Vermiform appendix (tissue), 1 donor: Measurements from ENCODE around the genes CPHXL2 and DUXB.

DNA sequence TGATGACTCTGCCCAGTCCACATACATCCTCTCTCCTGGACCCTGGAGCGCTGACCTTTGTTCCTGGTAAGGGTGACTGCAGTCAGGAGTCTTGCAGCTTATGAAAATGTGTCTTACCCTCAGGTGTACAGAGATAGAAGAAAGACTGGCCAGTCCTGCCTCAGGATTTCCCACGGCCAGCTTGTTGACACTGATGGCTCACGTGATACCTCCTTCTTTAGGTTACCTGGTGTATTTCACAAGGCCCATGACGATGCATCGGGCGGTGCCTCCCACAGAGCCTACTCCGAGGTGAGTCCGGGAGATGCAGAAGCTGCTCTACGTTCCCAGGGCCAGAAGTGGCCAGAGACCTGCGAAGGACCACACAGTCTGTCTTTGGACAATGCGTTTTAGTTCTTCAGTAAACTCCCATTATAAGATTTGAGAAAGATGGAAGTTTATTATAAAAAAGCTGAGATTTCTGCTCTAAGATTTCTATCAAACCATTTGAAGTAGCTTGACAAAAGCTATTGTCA lies 69.0 kb upstream of the FA2H start:
- PRO-cap = no peak

- PRO-cap = no peak
Measured at GRCh38 chr16:74906731-74907300, 78.1 kb downstream of the WDR59 start.

GRCh38 chr16:75054026-75054641 lies 55.3 kb downstream of the ZNRF1 start:
- PRO-cap = no peak

DNA sequence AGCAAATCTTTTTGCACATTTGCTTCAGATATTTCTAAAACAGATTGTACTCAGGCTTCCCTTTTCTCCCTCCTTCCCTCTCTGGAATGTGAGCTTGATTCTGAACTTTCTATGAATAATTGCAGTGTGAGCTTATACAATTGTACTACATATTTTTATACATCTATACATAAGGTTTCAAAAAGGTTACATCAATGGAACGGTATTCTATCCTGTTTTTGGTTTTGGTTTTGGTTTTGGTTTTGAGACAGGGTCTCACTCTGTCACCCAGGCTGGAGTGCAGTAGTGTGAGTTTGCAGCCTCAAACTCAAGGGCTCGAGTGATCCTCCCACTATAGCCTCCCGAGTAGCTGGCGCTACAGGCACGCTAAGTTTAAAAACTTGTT lies 970 bp downstream of the CTRB1 start:
- PRO-cap = no peak

GRCh38 chr16:75477654-75478352 lies 13.3 kb upstream of the TMEM170A start:
- PRO-cap = no peak

DNA sequence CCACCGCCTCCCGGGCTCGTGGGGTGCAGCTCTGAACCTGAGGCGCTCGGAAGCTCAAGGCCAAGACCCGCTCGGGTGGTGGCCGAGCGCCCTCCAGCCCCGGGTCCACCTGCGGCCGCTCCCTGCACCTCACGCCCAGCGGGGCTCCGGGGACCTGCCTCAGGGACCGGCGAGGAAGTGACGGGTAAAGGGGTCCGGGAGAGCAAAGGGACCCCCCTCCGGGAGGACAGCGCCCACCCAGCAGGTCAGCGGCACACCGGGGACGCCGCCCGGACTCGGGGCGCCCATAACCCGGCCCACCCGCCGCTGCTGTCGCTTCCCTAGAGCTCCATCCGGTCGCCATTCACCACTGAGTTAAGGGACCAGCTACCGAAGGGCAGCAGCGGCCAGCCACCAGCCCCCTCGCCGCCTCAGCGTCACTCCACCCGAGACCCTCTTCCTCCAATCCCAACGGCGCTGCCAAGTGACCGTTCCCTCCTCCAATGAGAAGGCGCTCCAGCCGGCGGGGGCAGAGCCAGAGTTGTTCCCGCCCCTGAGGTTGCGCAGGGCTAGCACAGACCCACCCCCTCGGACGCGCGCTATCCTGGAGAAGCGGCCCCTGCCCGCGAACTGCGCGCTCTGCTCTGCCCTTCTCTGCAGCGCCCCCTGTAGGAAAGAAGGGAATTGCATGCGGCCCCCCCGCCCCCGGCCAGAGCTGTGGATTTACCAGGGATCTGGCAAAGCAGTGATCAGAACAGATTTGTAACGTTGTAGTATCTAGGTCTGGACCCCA lies 18.8 kb downstream of the CHST5 start:
- PRO-cap = bidirectional peak, plus-strand start at position 579 of the sequence, minus-strand start at position 356 of the sequence

DNA sequence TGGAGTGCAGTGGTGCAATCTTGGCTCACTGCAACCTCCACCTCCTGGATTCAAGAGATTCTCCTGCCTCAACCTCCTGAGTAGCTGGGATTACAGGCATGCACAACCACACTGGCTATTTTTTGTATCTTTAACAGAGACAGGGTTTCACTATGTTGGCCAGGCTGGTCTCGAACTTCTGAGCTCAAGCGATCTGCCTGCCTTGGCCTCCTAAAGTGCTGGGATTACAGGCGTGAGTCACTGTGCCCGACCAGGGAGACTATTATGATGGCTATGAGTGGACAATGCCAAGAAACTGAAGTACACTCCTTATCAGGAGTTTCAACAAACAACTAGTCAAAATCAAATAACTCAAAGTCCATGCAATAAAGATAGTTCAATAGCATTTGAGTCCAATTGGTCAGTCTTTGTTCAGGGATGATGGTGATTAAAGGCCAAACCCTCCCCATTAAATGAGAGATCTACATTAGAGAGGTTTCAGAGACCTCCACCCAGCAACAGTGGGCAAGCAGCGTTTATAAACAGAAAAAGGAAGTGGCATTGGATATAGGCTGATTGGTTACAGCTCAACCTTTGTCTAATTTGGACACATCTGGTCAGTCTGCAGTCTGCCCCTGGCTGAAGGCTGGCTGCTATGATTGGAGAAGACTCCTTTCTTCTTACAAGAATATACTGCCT lies 8.1 kb downstream of the CHST5 start:
- PRO-cap = no peak

- PRO-cap = no peak
Measured at GRCh38 chr16:75676916-75677397, at the start of gene CPHXL2. CPHXL2 (minus strand) TSS chr16:75677009.

DNA sequence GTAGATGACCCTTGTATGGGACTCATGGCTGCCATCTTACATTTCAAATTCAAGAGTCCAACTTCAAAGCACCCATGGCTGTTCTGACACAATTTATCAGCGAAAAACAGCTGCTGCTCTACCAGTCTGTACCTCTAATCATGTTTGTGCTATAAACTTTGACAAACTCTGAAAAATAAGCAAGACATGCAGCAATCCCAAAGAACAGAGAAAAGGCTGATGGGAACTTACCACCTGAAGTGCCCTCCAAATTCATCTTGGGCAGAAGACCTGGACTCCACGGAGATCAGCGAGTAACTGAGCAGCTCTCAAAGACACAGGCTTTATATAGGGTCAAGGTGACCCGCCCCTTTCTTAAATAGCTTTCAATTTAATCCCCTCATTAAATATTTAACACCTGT lies at the start of gene DUXB:
Gene DUXB, minus strand, starts transcription at position 299 of the 401 bp plus-strand sequence.
- PRO-cap = no peak

- PRO-cap = no peak
Measured at GRCh38 chr16:75860611-75861221, 134.4 kb upstream of the CPHXL start.

GRCh38 chr16:76509436-76509703 lies 232.2 kb downstream of the CNTNAP4 start:
- PRO-cap = no peak

DNA sequence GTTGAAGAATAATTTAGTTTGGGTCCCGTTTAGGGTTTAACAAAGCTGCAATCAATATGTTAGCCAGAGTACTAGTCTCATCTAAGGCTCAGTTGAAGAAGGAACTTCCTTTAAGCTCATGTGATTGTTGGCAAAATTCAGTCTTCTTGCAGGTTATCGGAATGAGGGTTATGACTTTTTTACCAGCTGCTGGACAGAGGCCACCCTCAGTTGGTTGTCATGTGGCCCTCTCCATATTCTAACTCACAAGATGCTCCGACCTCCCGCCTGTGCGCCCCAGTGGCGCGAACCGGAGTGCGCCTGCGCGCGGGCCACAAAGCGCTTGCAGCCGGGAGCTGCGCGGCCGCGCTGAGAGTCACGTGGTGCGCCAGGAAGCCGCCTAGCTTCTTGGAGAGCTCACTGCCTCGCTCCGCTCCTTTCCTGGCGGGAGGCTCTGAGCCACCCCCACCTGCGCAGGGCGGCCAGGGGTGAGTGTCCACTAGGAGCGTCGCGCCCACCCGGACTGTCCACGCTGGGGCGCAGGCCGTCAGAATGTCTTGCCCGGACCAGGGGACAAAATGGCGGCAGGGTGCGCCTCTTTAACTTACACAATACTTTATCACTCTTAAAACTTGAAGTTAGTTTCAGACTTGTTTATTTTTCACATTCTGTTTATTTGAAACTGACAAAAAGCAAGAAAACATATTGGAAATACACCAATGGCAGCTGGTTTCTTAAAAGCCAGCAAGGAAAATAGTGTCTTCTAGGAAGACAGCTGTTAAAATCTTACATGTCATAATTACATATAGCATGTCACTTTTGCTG lies 357.7 kb downstream of the CNTNAP4 start:
- PRO-cap = no peak

DNA sequence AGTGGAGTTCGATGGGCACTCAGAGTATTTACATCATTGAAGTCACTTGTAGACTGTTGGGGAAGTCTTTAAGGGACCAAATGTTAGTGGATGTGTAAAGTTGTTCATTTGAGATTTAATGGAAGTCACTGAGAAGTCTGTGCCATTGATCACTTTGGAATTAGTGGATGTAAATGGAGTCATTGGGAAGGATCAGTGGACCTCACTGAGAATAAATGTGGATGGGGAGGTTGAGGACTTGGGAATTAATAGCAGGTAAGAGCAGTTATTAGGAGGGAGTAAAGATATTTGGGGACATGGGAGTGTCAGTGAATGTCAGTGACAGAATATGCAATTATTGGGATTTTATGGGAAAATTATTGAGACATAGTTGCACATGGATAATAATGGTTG lies 1.1 kb downstream of the MON1B start:
- PRO-cap = no peak

DNA sequence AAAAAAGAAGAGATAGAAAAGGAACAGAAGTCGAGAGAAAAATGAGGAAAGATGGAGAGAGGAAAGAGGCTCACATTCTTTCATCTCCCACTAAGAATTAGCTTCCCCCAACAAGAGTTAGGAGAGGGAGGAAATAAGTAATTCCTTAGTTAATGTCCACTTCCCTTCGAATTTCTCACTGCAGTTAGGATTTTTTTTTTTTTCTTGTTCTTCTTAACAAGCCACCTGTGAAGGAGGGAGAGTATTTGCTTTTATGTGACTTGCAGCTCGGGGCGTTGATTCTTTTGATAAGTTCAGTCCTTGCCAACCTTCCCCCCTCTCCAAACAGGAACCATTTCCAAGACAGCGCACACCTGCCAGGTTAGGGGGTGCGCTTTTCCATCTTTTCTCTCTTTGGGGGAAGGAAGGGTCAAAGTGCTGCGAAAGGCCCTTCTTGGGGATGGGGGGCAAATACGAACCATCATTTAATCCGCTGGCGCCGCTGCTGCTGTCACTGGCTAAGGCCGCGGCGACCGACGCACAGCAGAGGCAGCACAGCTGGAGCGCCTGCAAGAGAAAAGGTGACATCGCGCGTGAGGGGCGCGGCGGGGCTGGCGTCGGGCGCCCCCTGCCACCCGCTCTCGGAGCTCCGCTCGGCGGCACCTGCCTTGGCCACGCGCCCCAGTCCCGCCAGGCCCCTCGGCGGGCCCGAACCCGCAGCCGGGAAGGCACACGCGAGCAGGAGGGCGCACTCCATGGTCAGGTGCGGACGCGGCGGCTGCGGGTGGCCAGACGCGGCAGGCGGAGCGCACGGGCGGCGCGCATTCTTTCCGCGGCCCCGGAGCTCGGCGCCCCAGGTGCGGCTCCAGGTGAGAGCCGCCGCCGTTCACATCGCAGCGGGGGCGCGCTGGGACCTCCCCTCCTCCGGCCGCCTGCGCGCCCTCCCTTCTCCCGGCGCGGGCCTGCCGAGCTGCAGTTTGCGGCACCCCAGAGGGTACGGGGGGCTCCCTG lies 579 bp downstream of the ADAMTS18 start:
- PRO-cap = no peak

GRCh38 chr16:78277287-78277861 lies 177.9 kb downstream of the WWOX start:
- PRO-cap = no peak

DNA sequence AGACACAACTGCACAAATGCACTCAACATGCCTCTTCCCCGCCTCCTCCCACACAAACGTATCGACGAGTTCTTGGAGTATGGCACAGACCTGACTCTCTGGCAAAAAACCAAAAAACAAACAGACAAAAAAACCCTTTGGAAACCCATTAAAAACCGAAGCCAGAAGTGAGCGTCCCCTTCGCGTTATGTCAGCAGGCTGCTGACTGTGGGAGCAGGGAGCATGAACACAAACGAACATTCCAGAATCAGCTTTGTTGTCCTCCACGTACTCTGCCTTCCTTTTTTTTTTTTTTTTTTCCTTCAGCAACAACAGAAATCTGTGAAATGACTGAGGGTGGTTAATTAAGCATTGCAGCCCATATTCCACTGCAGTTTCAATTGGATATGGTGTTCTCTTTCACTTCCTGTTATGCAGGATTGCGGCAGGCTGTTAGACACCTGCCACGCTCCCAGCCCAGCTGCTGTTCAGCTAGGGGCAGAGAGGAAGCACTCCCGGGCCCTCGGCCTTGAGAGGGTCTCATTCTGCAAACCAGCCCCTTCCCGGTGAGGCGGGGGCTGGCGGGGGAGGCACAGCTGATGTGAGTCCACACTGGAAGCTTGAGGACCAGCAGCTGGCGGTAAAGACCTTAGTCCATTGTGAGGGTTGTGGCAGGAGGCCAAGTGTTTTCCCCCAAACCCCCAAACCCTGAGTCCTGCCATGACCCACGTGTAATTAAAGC lies 313.5 kb downstream of the MAF start:
- PRO-cap = no peak

DNA sequence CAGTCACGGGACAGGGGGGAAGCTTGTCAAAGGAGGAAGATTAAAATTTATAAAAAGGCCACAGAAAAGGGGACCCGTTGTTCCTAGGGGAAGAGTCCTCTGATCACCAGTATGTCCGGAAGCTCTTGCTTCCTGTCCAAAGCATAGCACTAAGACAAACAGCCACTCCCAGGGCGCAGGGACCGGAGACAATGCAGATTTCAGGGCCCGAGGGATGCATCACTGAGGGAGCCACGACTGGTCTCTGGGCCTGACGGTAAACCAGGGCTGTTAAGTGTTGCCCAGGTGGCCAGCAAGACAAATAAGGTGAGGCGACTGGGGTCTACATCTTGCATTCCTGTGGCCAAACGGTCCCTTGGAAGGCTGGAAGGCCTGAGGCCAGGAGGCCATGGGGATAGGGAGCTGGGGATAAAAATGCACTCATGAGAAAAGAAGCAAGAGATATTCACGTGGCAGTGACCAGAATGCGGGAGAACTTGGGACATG lies 95.1 kb downstream of the MAF start:
- PRO-cap = no peak

DNA sequence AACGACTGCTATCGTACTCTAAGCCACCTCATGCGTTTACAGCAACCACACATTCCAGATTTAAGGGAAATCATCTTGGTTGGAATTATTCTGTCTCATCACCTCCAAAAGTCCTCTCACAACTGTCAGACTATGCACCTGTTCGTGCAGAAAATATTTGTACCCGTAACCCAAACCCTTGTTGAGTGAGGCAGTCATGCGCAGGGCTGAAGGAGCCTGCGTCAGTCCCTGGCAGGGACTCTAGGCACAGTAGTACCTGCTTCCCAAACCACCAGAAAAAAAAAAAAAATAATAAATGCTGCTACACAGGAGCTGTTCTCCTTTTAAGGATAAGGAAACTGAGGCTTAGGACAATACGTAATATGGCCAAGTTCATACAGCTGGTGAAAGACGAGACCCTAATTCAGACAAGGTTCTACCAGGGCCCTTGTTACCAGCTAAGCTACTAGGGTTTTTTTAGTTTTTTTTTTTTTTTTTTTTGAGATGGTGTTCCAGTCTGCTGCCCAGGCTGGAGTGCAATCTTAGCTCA lies 59.3 kb downstream of the MAF start:
- PRO-cap = no peak

GRCh38 chr16:79597102-79597962 lies 3.2 kb downstream of the MAF start:
- PRO-cap = no peak

DNA sequence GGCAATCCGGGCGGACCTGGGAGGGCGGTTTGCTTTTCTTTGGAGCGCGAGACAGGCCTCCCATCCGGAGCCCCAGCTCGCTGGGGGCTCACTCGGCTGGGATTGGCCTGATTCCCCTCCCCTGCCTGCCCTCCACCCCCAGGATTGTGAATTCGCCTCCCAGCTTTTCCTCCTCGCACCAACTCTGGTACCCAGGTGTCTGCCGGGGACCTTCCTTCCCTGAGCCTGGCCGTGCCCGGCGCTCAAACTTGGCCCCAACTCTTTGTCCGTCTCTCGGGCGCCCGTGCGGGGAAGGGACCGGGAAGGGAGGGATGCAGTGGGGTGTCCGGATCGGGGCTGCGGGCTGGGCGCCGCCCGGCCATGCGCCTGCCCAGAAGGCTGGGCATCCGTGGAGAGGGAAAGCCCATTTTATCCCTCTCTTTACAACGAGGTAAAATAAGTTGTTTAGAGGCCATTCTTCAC lies 518 bp upstream of the MAF start:
- PRO-cap = no peak